Bronchus (tissue), 1 donor: ENCODE data around the gene LIMK1.

DNA sequence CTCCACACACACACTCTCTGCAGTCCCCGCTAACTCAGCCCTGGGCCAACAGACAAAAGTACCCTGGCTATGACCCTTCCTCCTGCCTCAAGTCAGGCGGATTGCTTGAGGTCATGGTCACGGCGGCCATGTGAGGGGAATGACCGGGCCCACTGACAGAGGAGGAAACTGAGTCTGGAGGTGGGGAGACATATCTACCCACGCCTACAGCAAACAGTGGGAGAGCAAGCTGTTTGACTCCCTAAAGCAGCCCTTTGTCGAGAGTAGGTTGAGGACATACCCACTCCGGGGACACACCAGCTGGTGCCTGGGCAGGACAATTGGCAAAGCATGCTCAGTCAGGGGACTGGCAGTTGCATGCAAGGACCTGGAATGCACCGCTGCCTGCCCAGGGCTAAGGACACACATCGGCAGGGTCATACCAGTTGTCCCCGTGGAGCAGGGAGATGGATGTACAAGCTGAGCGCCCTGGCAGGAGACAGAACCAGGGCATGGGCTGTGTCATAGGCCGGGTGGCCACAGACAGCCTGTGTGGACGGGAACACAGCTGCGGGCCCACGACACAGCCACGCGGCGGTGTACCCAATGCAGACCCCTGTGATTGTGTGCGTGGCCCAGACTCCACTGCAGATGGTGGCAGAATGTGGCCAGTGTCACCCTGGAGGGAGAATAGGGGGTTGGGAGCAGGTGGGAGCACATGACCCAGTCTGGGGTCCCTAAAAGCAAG lies 18.3 kb upstream of the ELN start:
- PRO-cap = no peak

GRCh38 chr7:74044603-74045315 lies 16.8 kb downstream of the ELN start:
- PRO-cap = no peak

GRCh38 chr7:74083006-74084271 lies at the start of gene LIMK1:
TSS of gene LIMK1 (plus strand) at chr7:74083804.
- PRO-cap = bidirectional peak, plus-strand start at chr7:74083791, minus-strand start at chr7:74083559; bidirectional peak, plus-strand start at chr7:74084019, minus-strand start at chr7:74083887

- PRO-cap = bidirectional peak, plus-strand start at chr7:74093245, minus-strand start at chr7:74093033
Measured at GRCh38 chr7:74092657-74093493, 9.3 kb downstream of the LIMK1 start.

DNA sequence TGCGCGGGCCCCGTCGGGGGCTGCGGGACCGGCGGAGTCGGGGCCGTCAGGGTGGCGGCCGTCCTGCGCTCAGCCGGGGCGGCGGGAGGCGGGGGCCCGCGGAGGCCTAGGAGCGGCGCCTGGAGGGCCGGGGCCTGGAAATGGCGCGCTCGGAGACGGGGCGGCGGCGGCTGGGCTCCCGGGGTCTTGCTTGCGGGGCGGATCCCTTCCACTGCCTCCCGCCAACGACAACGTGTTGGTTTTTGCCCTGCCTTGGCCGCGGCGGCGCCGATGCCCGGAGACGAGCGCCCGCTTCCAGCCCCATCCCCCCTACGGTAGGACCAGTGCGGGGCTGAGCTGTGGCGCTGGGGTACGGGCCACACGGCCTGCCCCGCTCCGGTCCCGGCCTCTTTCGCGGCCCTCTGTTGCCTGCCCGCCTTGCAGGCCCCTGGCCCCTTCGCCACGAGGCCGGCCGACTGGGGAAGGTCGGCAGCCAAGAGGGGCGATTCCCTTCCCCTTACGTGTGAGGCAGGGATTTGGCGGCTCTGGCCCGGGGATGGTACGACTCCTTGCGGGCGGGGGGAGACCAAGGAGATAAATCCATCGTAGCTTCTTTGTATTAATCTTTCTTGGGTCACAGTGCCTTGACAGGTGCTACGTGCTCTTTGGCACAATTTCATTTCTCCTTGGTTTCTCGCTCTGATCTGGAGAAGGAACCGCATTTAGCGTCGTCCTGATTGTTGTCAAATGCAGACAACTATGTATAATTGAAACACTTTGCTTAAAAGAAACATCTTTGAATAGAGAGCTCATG lies 495 bp downstream of the EIF4H start:
- PRO-cap = unidirectional peak, minus-strand start at position 457 of the sequence

- PRO-cap = no peak
Measured at GRCh38 chr7:74215783-74216292, 6.0 kb downstream of the LAT2 start.

GRCh38 chr7:74217203-74218434 lies 7.8 kb downstream of the LAT2 start:
- PRO-cap = no peak

DNA sequence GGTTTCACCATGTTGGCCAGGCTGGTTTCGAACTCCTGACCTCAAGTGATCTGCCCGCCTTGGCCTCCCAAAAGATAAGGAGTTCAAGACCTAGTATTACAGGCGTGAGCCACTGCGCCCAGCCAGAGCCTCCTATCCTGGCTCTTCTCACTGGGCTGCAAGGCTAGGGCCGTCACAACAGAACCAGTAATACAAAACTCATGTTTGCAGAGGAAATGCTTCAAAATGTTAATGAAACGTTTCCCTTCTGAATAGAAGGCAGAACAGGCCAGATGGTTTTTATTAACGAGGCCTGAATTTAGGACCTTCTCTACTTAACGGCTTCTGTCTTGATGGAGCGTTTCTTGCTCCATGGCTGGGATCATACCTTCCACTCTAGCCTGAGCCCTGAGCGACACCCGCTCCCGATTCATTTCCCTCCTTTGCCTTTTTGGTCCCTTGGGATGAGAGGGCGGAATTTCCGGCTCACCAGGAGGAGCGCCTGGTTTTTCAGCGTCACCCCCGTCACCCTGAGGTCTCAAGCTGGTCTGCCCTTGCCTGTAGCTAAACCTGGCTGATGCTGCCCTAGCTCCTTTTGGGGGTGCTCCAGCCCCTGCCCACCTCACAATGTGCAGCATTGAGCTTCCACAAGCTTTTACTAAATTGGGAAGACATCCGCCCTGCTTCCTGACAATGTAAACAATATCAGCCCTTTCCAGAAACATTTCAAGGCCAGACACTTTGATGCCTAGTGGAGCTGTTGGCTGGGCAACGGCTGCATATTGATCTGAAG lies 5.1 kb downstream of the CLIP2 start:
- PRO-cap = no peak

GRCh38 chr7:74454889-74455796 lies 1.4 kb downstream of the GTF2IRD1 start:
- PRO-cap = bidirectional peak, plus-strand start at chr7:74455501, minus-strand start at chr7:74455403

DNA sequence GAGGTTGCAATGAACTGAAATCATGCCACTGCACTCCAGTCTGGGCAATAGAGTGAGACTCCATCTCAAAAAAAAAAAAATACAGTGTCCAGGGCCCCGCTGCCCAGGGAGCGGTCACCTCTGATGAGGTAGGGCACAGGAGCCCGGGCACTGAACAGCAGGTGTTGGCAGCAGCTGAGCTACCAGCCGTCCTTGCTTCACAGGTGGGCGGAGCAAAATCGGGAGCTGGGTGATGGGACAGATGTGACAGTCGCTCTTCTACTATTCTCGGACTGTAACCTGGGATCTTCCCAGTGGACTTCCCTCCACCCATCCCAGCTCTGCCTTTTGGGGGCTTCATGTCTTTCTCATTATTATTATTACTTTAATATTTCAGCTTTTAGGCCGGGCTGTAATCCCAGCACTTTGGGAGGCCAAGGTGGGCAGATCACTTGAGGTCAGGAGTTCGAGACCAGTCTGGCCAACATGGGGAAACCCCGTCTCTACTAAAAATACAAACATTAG lies 49.4 kb downstream of the GTF2IRD1 start:
- PRO-cap = no peak

DNA sequence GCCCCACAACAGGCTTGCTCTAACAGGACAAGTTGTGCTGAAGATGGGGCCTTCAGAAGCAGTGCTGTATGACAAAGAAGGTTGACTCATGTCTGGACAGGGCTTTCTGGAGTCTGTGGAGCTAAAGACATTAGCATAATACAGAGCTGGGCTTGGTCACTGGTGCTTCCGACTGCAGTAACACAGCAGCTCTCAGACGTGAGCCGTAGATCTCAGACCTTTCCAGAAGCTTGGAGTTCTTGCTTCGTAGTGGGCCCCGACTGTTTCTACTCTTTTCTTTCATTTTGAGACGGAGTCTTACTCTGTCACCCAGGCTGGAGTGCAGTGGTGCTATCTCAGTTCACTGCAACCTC lies 100.5 kb downstream of the GTF2IRD1 start:
- PRO-cap = no peak

- PRO-cap = no peak
Measured at GRCh38 chr7:74617282-74617957, 40.1 kb upstream of the GTF2I start.

DNA sequence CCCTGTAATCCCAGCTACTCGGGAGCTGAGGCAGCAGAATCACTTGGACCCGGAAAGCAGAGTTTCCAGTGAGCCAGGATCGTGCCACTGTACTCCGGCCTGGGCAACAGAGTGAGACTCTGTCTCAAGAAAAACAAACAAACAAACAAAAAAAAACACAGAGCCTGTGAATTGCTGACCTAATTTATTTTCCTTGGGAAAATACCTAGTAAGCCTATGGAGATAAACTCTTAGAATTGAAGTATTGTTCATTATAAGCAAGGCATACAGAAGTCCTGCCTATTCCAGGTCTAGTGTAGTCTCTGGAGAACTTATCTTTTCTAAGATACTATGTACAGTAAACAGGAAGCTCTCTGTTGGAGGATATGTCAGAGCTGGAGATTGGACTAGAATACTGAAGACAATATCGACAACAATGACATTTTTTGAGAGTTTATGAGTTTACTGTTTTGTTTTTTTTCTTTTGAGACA lies 14.9 kb downstream of the GTF2I start:
- PRO-cap = no peak

DNA sequence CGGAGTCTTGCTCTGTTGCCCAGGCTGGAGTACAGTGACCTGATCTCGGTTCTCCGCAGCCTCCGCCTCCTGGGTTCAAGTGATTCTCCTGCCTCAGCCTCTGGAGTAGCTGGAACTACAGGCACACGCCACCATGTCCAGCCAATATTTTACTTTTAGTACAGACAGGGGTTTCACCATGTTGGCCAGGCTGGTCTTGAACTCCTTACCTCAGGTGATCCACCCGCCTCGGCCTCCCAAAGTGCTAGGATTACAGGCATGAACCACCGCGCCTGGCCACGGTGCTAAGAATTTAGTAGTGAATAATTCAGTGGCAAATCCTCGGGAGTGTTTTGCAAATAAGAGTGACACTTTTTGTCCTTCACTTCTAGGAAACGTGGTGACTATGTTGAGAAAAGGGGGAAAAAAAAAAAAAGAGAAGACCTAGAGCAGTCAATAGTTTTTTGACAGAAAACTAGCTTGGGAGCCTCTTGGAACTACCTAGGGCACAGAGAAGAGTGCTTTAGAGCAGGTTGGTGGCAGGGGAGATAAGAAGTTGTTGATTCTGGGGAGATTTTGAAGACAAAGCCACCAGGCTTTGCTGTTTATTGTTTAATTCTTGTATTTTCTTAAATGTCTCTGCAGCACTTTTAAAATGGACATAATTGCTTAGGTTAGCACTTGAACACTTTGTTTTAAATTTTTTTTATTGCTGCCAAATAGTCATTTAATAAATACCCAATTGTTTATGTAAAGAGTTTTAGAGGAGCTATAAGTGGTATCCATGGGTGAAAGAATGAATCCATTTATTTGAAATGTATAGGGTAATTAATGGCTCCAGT lies 50.1 kb upstream of the NCF1 start:
- PRO-cap = no peak

GRCh38 chr7:74732275-74732858 lies 41.4 kb upstream of the NCF1 start:
- PRO-cap = no peak

- PRO-cap = no peak
Measured at GRCh38 chr7:75064344-75064781, 9.2 kb downstream of the RCC1L start.

DNA sequence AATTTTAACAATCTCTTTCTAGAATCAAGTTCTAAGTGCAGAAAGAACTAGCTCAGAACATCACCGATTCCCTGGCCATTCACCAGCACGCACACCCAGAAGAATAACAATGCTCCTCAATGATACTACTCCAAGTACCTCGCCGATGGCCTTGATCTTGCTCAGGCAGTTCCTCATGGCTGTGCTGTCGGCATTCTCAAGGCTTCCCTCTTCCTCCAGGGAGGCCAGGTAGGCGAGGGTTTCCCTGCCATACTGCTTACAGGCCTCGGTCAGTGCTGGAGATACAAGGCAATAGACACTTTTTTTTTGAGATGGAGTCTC lies 61.2 kb downstream of the SPDYE5 start:
- PRO-cap = no peak

DNA sequence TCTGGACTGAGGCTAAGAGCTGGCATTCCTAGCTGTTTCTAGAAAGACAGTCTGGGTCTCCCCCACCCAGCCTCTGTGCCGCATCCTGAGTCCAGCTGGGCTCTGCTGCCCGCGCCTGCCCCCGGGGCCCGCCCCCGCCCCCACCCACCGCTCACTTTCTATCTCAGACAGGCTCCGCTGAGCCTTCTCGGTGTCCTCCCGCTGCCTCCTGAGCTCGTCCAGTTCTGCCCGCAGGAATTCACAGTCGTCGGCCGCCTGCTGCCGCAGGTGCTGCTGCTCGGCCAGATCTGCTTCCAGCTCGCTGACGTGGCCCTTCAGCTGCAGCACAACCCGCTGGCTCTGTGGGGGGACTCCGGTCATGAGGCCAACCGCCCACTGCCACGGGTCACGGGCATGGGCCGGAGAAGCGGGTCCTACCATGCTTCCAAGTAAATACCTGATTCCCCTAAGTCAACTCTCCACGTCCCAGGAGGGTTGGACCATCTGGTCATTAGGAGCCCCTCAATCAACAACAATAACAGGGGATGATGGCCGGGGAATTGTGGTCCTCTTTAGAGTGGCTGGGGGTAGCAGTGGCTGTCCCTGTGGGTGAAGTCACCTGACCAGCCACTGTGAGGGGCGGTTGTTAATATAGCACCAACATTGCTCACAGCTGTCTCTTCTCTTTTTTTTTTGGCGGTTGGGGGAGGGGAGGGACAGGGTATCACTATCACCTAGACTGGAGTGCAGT lies 67.6 kb downstream of the SPDYE5 start:
- PRO-cap = no peak

- PRO-cap = no peak
Measured at GRCh38 chr7:75617631-75618281, 121.0 kb downstream of the HIP1 start.

- PRO-cap = no peak
Measured at GRCh38 chr7:75738525-75738790, 283 bp downstream of the HIP1 start.